ENCODE measurements around the genes PRICKLE2 and ADAMTS9.

DNA sequence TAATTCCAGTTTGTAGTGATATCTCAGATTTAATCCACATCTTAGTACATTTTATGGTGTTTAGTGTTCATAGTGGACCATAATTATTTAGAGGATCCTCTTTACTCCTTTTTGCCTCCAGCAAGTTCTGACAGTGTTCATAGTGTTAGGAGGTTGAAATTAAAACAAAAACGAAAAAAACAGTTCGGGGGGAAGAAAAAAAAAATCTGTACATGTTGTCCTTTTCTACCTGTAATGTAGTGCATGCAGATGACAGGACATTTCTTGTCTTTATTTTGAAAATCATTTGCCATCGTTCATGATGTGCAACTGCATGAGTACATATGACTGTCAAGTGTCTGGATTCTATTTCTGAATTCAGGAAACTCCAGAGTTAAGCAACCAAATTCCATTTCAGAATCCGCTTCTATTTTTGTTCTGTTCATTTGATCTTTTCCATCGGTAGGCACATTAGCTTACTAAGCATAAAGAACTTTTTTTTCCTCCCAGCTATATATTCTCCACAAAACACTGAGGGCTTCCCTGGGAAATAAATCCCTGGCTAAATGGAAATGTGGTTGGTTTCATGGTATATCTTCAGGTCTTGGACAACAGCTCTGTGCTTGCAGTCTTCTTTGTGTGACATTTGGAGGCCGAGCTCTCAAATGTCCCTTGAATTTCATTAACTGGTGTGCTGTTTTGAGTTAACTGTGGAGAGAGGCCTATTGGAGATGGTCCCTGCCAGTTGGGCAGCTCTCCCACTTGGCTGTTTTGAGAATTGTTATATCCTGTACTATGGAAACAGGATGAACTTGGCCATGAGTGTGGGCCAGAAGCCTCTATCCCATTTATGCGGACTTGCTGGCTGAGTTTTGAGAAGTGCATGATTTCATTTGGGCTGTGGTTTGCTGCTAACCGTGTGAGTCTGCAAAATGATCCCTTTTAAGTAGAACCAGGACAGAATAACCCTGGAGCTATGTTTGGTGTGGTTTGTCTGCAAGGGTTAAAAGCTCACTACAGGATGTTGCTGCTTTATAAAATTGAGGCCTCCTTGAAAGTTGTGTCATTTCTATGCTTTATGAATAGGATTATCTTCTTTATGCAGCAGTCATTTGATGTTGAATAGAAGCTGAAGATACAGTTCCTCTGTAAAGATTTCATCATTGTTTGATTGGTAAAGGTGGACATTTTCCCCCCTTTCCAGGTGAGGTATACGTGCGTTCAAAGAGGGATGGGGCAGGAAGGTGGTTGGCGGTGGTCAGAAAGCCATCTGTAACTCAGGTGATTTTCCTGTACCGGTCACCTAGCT lies 365.8 kb downstream of the PTPRG start:
- RRBS, result no CpG with 5 or more reads among the region's 12 CpGs

- RRBS, result no CpG with 5 or more reads among the region's 6 CpGs
Measured at GRCh38 chr3:62135859-62136291, 182.9 kb upstream of the C3orf14 start.

DNA sequence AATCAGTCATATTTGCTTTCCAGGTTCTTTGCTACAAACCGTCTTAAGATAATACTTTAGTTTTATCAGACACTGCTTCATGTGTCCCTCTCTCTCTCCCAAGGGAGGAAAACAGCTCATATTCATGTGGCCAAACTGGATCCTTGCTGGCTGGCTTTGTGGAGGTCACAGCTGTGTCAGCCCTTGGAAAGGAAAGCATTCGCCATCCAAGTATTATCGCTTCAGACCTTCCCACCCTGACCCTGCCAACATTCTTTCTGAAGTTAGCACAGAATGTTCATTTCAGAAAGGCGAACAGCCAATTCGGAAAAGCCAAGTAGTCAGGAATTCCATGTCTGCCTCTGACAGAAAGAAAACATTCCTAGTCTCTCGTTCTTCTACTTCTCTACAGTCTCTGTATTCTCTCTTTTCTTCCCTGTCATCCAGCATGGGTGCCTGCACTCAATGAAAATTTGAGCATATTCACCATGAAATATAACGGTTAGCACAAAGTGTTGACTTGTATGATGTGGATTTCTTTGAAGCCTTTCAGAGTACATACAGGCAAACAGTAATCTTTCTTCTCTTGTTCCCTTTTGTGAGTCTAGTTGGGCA lies 159.0 kb upstream of the C3orf14 start:
- RRBS, result no CpG with 5 or more reads among the region's 7 CpGs

GRCh38 chr3:63925169-63926093 lies 61.8 kb downstream of the ATXN7 start:
- RRBS, result no CpG with 5 or more reads among the region's 6 CpGs

DNA sequence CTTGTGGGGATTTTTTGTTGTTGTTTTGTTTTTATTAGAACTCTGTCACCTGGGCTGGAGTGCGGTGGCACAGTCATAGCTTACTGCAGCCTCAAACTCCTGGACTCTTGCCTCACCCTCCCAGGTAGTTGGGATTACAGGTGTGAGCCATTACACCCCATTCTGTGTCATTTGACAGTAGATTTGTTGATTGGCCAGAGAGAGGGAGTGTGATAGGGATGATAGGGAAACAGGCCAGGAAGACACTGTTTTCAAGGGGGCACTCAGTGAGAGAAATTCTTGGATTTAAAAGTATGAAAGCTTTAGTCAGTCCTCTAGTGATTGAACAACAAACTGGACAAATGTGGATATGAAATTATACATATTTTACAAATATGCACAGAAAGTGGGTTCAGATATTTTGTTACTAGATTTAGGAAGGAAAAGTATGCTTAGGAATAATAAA lies 56.3 kb downstream of the PSMD6 start:
- RRBS, result no CpG with 5 or more reads among the region's 1 CpG

GRCh38 chr3:64098952-64099636 lies 75.8 kb upstream of the PSMD6 start:
- RRBS, result 90% methylated on average over 12 of the region's 35 CpGs

DNA sequence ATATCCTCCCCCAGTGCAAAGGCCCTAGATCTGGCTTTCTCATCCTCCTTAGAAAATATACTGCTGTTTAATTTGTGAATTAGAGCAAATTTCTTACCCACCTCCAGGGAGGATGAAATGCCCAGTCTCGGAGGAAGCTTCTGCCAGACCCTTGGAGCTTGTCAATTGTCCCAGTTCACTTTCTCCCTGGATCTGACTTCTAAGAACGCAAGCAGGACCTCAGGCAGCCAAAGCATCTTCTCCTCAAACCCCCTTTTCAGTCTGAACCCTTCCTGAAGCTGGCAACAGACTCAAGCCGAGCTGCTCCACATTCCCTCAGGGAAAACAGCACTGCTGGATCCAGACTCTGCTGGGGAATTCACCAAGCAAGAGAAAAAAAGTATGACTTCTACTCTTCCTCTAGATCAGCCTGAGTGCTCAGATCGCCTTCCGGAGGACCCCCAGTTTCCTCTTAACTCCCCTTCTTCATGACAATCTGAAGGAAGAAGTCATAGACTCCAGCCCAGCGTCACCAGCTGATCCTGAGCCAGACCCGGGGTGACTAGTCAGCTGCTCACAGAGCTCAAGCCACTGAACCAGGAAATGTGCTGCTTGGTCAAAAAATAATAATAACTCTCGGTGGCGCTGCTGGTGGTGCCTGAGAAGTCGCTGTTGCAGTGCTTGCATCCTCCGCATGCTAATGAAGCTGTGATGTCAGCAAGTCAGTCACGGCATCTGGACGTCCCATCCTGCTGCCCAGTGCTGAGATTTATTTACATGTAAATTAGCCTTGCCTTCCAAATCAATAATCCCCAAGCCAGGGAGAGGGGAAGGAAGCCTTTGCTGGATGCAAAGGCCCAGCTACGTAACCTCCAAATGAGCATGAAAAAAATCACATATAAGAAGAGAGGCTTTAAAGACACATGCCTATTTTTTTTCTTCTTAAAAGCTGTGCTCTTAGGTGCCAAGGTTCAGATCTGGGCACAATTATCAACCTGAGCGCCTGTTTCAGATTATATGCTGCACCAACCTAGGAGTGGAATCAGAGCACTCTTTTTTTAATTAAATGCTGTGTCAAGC lies at the start of gene PRICKLE2:
Gene PRICKLE2, minus strand, starts transcription at position 658 of the 1,059 bp plus-strand sequence.
- RRBS, result 4% methylated on average over 3 of the region's 15 CpGs

DNA sequence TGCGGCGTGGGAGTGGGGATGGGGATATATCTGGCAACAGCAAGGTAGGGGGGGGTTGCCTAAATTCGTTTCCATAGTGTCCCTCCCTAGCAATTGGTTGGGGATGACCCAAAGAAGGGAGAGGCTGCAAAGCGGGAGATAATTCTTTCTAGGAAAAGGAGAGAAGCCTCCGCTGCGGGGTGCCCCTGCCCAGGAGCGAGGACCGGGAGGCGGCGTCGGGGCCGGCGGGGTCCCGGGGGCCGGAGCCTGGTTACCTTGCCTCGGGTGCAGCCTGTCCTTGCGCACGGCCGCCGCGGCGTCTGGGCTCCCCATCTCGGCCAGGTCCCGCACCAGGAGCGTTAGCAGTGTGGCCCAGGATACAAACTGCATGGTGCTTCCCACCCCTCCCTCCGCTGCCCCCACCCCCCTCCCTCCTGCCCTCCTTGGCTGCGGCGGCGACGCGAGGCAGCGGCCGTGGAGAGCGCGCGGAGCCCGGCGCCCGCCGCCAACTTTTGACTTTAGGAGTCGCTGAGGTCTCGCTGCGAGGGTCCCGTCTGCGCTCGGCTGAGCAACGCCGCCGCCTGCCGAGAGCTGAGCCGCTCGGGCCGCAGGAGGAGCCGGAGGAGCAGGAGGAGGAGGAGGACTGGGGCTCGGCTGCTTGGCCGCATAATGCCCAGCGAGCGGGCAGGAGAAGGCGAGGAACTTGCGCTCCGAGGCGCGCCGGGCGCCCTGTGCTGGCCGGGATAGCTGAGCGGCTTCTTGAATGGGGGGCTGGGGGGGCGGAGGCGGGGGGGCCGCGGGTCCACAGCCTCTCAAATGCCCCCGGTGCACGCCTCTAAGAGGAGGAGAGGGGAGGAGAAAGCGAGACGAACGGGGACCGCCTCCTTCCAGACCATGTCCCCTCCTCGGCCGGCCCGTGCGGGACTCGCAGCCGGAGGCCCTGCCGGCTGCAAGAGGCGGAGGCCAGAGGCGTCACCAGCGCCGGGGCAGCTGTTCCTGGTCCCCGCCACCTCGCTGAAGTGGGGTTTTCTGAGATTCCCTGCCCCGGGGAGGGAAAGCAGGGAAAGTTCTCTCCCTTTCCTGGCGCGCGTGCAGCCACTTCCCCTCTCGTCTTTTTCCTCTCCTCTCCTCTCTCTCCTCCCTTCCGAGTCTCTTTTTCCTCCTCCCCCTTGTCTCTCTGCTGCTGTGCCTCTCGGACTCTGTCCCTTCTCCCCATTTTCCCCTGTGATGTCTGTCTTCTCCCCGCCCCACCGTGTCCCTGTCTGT lies at the start of gene ADAMTS9:
Gene ADAMTS9, minus strand, starts transcription at position 712 of the 1,245 bp plus-strand sequence.
- RRBS, result 1% methylated on average over 21 of the region's 99 CpGs

DNA sequence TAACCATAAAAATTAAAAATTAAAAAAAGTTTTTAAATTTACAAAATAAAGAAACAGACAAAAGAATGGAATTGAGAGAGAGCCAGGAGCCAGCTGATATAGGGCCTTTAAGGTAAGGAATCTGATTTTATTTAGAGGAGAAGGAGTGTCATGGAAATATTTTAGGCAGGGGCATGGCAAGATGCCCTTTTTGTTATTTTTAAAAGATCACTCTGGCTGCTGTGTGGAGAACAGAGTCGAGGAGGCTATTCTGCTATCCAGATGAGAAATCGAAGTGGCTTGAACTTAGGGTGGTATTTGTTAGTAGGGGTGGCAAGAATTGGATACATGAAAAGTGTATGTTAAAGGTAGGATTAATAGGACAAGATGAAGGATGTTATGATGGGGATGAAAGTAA lies 9.1 kb upstream of the ADAMTS9 start:
- RRBS, result no CpG with 5 or more reads among the region's 2 CpGs

GRCh38 chr3:64910086-64910600 lies 222.3 kb upstream of the ADAMTS9 start:
- RRBS, result no CpG with 5 or more reads among the region's 3 CpGs

DNA sequence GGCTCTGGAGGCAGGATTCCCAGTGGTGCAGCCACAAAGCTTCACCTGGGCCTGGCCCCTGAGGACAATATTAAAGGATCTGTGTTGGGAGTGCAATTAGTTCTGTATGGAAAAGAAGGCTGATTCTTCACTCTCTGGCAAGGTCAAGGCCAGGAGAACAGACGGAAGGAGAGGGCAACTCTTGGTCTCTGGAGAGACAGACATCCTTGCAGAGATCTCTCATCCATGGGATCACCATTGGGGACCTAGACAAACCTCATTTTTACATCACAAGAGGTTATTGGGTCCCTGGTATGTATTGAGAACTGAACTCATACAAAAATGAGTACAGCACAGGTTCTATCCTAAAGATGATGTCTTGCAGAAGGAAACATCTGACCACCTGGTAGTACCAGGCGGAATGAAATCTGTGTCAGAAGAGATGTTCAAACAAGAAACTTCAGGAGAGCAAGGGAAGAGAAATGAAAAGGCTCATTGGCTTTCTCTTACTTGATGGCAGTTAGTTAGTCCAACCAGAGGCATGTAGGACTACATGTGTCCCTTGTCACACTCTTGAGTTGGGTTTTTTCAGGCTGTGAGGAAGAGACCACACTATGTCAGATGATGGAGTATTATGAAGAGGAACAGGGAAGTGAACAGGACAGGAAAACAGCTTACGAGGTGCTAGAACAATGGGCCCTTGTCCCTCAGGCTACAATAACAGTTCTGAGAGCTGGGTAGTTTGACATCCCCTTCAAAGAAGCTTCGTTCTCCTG lies 238.2 kb upstream of the ADAMTS9 start:
- RRBS, result no CpG with 5 or more reads among the region's 4 CpGs

DNA sequence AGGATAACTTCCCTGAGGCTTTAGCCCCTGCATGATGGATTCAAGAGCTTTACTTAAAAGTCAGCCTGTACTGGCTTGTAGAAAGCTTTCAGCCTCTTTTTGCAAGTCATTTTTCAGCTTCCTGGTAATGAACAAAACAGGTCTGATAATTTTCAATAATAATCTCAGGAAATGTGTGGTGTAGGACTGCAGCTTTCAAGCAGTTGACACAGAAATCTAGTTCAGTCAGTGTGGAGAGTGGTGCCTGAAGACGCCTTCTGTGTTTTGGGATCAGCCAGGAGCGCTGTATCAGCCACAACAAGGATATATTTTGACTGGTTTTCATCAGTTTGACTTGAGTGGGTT lies 332.4 kb upstream of the ADAMTS9 start:
- RRBS, result no CpG with 5 or more reads among the region's 2 CpGs

GRCh38 chr3:65027194-65027758 lies 339.5 kb upstream of the ADAMTS9 start:
- RRBS, result no CpG with 5 or more reads among the region's 11 CpGs

DNA sequence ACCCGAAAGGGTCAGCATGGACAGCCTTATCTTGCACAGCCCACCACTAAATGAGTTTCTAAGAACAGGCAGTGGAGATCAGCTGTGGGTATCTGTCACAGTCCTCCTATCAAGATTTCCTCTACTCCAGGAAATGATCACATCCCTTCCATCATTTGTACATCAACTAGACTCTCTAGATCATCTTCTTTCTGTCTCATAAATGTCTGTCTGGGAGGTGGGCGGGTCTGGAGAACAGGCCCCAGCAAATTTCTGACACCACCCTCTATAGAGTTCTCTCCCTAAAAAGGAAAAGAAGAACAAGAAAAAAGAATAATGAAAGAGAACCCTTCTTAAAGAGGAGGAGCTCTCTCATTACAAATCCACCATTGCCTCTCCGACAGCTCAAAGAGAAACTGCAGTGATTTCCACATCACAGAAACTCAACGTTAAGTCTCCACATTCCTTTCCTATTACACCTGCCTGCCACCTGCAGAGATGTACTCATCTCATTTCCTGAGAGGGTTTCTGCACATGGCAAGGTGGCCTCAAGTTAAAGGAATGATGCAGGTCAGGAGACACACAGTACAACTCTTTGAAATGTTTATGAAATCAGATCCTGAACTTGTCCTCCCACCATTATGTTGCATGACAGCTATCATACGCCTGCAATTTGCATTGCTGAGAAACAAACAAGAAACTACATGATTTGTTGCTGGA lies 458.2 kb upstream of the ADAMTS9 start:
- RRBS, result no CpG with 5 or more reads among the region's 5 CpGs

GRCh38 chr3:65177734-65178338 lies 490.0 kb upstream of the ADAMTS9 start:
- RRBS, result no CpG with 5 or more reads among the region's 3 CpGs

DNA sequence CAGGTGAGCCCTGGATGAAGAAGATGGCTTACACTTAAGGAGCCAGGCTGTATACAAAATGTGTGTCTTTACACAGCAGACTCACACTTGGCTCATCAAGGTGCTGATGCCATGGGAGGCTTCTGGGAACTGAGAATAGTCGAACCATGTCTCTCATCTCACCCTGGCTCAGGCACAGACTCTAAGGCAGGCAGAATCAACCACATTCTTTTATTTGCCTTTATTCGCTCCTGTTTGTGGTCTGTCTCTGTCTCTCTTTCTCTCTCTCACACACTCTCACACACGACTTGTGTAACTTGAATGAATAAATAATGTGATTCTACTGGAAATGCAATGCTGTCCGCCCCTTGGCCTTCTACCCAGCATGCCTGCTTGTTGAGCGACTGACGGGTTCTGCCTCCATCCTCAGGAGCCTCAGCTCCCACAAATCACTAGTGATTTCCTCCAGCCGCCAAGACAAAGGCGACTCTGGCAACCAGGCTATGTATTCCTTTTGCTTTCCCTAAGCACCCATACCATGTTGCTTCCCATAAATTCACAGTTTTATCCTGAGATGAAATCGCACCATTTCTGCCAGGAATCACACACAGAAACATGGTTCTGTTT lies 460.9 kb downstream of the MAGI1 start:
- RRBS, result no CpG with 5 or more reads among the region's 9 CpGs

DNA sequence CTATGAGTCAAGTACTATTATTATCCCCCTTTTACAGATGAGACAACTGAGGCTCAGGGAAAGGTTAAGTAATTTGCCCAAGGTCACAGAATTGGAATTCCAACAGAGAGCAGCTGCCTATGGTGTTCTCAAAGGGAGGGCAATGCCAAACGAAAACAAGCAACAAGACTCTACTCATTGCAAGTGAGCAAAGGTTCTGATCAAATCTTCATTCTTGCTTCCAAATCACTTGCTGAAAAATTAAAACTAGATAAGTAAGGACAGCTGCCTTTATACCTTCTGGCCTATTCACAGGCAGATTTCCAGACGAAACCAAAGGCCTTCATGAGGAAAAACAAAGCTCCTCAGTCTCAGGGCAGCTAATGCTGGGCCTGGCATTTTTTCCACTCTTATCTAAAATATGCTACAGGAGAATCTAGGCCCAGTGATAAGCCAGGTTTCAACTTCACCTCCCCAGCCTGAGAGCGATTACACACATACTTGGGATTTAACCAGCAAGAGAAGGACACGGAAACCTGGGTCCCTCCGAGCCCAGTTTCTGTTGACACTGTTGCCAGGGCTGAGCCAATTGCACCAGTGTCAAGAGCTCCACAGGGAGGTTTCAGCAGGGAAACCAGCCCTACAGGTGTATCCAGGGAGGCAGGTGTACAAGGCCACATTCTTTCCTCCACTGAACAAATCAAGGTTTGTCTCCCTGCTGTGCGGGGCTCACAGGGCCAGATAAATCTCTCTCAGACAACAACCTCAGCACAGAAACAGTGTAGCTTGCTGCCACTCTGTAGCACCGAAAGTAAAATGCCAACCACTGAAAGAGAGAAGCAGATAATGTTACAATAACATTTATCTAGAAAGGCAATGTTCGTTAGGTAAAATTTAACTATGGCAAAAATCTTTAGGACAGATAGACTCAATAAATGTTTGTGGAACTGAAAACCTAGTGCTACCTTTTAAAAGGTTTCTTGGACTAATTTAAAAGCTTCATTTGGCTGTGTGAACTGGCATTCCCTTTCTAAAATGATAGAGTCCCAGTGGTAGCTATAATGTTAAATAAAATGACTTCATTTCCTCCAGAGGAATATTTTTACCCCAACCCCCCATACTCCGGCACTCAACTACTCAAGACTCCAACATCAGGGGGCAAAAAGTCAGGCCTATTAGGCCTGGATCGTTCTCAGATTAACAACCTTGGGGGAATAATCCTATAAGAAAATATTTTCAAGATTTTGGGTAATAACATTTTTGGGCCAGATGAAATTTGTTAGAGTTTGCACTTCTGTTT lies 85.3 kb downstream of the MAGI1 start:
- RRBS, result no CpG with 5 or more reads among the region's 10 CpGs

DNA sequence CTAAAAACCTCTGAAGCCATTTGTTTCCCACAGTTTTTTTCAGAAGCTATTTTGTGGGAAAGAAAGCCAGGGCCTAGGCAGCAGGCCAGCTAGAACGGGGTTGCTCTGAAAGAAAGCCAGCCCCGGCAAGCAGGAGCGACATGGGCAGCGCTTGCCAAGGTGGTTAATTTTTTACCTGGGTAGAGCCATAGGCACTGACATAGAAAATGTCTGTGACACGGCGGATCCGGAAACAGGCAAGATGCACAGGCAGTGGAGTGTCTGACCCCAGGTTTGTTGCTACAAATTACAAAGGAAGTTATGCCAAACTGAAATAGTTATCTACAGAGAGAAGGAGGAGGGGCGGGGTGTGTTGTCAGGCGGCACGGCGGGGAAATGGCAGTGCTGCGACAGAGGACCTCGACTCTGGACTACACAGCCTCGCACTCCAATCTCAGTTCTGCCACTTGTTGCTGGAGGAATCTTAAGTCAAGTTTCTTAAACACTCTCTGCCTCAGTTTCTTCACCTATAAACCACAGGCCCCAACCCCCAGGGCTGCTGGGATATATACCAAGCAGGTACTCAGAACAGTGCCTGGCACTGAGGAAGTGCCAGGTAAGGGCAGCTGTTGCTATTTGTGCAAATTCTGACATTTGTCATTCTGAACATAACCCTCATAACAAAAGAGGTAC lies 84.3 kb downstream of the MAGI1 start:
- RRBS, result 3% methylated on average over 6 of the region's 14 CpGs

DNA sequence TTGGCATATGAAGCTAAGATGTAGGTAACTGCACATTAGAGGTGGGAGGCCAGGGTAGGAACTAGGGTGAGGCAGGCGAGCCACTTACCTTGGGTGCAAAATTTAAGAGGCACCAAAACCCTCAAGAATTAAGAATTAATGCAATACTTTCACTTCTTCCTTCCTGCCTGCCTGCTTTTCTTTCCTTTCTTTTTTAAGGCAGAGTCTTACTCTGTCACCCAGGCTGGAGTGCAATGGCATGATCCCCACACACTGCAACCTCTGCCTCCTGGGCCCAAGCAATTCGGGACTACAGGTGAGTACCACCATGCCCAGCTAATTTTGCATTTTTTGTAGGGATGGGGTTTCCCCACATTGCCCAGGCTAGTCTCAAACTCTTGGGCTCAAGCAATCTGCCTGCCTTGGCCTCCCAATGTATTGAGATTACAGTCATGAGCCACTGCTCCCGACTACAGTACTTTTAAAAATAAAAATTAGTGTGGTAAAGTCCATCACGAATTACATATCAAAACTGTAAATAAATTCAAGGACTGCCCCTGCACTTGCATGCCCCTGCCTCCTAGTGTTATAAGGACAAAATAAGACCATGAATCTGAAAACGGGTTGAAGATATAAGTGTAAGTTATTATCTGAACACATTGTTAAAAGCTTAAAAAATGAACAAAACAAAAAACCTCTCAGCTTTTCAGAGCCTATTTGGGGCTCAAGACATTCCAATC lies 51.1 kb downstream of the MAGI1 start:
- RRBS, result no CpG with 5 or more reads among the region's 5 CpGs

GRCh38 chr3:66153417-66153853 lies 67.4 kb upstream of the SLC25A26 start:
- RRBS, result no CpG with 5 or more reads among the region's 10 CpGs